Neural progenitor cell (in vitro differentiated cells): ENCODE measurements around a stretch of chr4.

GRCh38 chr4:188206818-188207290 lies 67.6 kb downstream of the TRIML1 start:
- RAMPAGE, long total RNA: no peak

DNA sequence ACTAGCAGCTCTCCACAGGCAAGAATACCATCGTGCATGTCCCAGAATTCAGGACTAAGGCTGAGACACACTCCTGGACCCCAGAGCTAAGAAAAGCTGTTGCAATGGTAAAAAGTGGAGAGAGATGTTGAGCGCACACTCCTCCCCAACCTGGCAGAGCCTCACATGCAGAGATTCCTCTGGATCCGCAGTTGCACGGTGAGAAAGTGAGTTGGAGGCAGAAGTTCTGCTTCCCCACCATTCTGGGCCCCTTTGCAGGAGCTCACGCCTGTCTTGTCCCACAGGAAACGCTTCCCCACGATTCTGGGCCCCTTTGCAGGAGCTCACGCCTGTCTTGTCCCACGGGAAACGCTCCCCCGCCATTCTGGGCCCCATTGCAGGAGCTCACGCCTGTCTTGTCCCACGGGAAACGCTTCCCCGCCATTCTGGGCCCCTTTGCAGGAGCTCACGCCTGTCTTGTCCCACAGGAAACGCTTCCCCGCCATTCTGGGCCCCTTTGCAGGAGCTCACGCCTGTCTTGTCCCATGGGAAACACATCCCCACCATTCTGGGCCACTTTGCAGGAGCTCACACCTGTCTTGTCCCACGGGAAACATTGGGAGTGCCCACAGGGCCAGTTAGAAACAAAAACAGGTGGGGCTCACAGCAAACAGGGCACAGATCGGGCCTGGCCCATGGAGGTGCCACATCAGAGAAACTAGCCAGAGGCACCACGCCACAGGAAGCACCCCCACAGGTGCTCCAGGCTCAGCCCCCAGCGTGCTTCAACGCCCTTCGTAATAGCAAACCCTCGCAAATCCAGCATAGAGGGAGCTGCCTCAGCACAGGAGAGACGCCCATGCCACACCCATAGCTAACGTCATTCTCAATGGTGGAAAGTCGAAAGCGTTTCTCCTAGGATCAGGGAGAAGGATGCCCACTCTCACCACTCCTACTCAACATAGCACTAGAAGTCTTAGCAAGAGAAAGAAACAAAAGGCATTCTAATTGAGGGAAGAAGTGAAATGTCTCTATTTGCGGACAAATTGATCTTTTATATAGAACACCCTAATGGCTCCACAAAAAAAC lies 218.3 kb upstream of the FRG1 start:
- RAMPAGE, long total RNA: no peak

DNA sequence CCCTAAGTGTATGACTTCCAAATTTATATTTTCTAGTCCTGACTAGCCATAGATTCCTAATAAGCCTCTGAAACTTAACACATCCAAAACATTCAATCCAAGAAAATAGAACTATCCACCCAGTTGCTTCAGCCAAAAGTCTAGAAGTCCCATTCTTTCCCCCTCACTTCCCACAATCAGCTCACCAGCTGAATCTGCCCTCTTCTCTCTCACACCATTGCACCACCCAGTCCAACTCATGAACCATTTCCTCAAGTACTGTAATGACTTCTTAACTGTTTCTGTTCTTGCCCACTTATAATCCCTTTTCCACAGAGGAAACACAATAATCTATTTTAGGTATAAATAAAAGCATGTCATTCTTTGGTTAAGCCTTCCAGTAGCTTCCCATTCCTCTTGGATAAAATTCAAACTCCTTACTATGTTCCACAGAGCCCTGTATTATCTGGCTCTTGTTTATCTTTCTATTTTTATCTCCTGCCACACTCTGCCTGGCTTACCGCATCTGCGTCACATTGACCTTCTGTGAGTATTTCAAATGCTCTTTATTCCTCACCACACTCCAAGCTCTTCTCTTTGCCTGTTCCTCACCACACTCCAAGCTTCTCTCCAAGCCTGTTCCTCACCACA lies 205.9 kb upstream of the FRG1 start:
- RAMPAGE, long total RNA: no peak